HepG2 (cell line): ENCODE measurements around the gene NKX2-4.

DNA sequence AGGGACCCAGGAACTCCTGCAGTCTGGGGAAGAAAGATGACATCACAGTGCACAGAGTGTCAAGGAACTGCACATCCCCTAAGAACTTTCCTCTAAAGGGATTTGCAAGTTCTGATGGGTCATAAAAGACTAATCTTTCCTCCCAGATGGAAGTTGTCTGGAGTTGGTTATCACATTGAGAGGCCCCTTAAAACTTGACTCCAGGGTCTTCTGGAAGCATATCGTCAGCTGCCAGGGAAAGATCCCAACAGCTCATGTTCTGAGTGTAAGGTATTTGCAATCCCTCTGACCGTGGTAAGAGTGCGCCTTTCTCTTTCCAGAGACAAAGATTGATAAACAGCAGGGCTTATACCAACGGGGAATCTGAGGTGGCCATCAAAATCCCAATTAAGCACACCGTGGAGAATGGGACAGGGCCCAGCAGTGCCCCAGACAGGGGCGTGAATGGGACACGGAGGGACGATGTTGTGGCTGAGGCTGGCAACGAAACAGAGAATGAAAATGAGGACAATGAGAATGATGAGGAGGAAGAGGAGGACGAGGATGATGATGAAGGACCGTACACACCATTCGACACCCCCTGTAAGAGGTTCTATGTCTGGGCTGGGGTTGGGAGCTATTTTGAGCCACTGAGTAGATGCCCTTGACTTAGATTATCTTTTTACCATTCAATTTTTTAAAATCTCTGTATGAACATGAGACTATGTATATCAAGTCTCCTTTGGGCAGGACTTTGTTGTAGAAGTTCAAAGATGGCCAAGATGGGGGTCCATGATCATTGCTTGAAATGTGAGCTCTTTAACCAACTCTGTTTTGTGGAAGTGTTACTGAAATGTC lies 73.1 kb upstream of the RIN2 start:
- RRBS, 2 experiments: no CpG with 5 or more reads among the region's 12 CpGs
CAGE:
- cytosol, long polyA minus RNA: no peak
- cytosol, long polyA plus RNA: no peak
- long polyA plus RNA: no peak
- nucleus, long polyA minus RNA: no peak
- nucleus, long polyA plus RNA: no peak

DNA sequence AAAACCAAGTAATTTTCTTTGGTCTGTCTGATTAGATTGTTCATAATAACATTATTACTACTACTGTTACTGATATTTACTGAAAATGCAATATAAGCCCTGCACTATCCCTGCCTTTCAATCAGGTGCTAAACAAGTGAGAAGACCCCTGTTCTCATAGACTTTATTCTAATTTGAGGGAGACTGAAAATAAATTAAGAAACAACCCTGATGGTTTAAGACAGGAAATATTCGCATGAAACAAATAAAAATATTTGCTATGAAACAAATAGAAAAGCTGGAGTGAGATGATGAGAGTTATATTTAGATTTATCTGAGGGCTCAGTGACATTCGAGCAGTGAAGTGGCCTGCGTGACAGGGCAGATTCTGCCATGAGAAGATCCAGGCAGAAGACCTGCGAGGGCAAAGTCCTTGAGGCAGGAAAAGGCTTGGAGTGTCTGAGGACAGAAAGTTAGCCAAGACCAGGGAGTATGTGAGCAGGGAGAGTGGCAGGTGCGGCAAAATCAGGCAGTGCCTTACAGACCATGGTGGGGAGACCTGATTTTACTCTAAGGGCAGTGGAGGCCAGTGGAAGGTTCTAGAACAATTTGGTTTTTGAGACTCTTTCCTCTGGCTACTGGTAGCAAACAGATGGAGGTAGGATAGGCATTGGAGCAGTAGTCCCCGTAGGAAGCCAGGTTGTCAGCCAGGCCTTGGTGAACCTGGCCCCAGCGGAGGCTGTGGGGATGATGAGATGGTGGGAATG lies 67.0 kb upstream of the RIN2 start:
- RRBS, 2 experiments: no CpG with 5 or more reads among the region's 7 CpGs
CAGE:
- cytosol, long polyA minus RNA: no peak
- cytosol, long polyA plus RNA: no peak
- long polyA plus RNA: no peak
- nucleus, long polyA minus RNA: no peak
- nucleus, long polyA plus RNA: no peak

DNA sequence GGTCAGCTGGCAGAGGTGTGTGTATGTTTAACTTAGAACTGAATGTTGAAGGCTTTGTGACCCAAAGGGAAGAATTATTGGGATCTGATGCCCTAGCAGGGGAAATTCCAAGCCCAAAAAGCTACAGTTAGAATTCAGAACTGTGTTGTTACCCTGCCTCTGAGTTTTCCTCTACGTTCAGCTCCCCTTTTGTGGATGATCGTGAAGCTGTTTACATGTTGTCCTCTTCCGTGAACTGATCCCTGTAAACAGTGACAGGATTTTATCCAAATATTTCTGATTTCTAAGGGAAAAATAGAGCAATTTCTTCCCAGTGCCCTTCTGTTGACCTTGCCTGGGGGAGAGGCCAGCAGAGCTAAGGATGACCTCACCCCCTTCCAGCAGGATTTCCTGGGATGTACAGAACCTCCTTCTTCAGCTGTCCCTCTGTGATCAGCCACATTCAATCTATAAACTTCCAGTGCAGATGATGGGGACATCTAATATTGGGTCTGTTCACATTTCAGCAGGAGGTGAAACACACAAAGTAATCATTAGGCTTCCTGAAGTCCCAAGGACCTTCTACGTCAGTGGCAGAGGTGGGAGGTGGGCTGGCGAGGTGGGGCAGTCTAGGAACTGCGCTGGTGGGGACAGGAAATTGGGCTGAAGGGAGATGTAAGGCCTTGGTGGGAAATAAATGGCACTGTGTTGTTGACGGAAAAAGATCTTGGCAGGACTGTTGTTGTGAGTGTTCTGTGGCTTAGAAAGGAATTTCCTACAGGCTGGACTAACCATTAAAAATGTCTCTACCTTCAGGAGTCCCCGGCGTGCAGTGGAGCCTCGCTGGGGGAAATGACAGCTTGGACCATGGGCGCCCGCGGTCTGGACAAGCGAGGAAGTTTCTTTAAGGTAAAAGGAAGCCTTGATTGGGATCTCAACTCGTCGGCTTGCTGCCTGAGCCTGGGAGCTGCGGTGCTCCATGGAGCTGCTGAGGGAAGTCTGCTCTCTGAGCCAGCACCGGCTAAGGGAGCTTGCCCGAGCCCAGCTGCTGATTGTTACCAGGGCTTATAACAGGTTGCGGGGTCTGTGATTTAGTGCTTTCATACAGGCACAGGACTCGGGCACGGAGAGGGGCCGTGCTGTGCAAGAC lies 128.0 kb upstream of the NAA20 start:
- RRBS, 2 experiments: no CpG with 5 or more reads among the region's 23 CpGs
CAGE:
- cytosol, long polyA minus RNA: no peak
- cytosol, long polyA plus RNA: no peak
- long polyA plus RNA: no peak
- nucleus, long polyA minus RNA: no peak
- nucleus, long polyA plus RNA: no peak

DNA sequence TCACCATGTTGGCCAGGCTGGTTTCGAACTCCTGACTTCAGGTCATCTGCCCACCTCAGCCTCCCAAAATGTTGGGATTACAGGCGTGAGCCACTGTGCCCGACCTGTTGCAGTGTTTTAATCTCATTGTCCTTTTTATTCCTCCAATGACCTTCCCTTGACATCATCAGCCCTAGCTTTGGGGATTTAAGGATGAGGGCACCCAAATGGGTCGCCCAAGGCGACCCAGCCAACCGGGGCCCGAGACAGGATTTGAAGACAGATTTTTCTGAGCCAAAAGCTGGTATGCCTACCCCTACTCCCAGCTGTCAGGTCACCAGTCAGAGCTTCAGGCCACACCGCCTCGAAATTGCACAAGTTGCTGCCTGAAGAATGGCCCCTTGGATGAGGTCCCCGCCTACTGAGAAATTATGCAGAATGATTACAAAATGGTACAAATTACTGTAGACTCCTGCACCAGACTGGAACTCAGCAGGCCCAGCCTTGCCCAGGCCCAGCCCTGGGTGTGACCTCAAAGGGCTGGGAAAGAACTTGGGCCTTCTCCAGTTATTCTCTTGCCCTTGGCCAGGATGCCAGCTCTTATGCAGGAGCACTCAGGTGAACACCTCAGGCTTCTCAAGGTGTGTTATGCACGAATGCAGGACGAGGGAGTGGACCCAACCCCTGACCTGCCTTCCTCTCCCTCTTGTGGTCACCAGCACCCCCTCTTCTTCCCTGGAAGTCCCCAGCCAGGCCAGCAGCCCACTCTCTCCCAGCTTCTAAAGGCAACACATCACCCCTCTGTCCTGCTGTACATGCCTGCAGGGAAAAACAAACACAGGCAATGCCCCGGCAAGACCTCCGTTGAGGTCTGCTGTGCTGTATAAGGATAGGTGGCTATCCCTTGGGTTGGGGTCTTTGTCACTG lies 88.8 kb upstream of the NAA20 start:
- RRBS, 2 experiments: no CpG with 5 or more reads among the region's 14 CpGs
CAGE:
- cytosol, long polyA minus RNA: no peak
- cytosol, long polyA plus RNA: no peak
- long polyA plus RNA: no peak
- nucleus, long polyA minus RNA: no peak
- nucleus, long polyA plus RNA: no peak

- RRBS, 2 experiments: 19 to 20% methylated on average over 14 of the region's 89 CpGs
CAGE:
- cytosol, long polyA minus RNA: no peak
- cytosol, long polyA plus RNA: no peak
- long polyA plus RNA: no peak
- nucleus, long polyA minus RNA: no peak
- nucleus, long polyA plus RNA: no peak
Measured at GRCh38 chr20:20363764-20364779, 3.8 kb upstream of the INSM1 start.

GRCh38 chr20:20366478-20367153 lies 1.3 kb upstream of the INSM1 start:
- RRBS, 2 experiments: 24 to 29% methylated on average over 11 of the region's 46 CpGs
CAGE:
- cytosol, long polyA minus RNA: no peak
- cytosol, long polyA plus RNA: no peak
- long polyA plus RNA: no peak
- nucleus, long polyA minus RNA: no peak
- nucleus, long polyA plus RNA: no peak

DNA sequence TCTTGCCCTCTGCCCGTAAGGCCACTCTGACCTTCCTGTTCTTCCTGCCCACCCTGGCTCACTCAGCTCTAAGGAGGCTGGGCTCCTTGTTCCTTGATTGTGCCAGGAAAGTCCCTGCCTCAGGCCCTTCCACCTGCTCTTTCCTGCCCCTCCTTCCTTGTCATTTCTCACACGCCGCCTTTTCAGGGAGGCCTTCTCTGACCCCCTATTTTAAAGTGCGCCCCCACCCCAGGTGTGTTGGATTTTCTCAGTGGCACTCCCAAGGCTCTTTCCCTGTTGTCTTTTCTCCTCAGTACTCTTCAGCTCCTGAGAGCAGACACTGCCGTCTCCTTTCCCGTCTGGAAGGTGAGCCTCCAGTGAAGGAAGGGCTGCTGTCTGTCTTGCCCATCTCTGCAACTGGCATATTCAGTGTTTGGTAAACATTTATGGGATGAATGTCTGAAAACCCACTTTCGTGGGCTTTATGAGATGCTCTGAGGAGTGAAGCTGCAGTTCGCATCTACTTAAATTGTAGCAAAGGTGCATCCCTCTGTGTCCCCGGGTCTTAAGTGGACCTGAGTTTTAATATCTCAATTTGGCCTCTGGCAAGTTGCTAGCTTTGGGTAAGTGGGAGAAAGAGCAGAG lies 35.1 kb downstream of the INSM1 start:
- RRBS, 2 experiments: no CpG with 5 or more reads among the region's 9 CpGs
CAGE:
- cytosol, long polyA minus RNA: no peak
- cytosol, long polyA plus RNA: no peak
- long polyA plus RNA: no peak
- nucleus, long polyA minus RNA: no peak
- nucleus, long polyA plus RNA: no peak

- RRBS, 2 experiments: no CpG with 5 or more reads among the region's 9 CpGs
CAGE:
- cytosol, long polyA minus RNA: no peak
- cytosol, long polyA plus RNA: no peak
- long polyA plus RNA: no peak
- nucleus, long polyA minus RNA: no peak
- nucleus, long polyA plus RNA: no peak
Measured at GRCh38 chr20:20466173-20467515, 98.7 kb downstream of the INSM1 start.

DNA sequence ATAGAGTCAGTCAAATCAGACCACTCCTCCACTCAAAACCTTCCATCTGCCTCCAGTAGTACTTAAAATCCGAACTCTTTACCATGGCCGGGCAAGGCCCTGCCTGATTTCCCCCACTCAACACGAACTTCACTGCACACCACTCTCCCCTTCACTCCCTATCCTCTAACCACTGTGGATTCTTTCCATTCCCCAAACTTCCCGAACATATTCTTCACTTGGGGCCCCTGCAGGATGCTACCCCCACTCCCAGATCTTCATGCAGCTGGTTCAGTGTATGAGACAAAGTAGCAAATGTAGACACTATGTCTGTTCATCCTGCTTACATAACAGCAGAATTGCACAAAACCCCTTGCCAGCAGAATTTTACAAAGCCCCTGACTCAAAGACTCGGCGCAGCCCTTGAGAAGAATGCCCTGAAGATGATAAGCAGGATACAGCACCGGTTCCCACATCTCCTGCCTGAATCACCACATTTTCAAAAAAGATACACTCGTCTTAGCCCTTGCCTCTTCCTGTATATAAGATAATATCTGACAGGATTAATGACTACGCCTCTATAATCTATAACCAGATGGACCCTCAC lies 29.0 kb downstream of the RALGAPA2 start:
- RRBS, 2 experiments: no CpG with 5 or more reads among the region's 9 CpGs
CAGE:
- cytosol, long polyA minus RNA: no peak
- cytosol, long polyA plus RNA: no peak
- long polyA plus RNA: no peak
- nucleus, long polyA minus RNA: no peak
- nucleus, long polyA plus RNA: no peak

- RRBS, 2 experiments: no CpG with 5 or more reads among the region's 18 CpGs
CAGE:
- cytosol, long polyA minus RNA: no peak
- cytosol, long polyA plus RNA: no peak
- long polyA plus RNA: no peak
- nucleus, long polyA minus RNA: no peak
- nucleus, long polyA plus RNA: no peak
Measured at GRCh38 chr20:20743272-20744193, 31.1 kb upstream of the RALGAPA2 start.

- RRBS, 2 experiments: no CpG with 5 or more reads among the region's 8 CpGs
CAGE:
- cytosol, long polyA minus RNA: no peak
- cytosol, long polyA plus RNA: no peak
- long polyA plus RNA: no peak
- nucleus, long polyA minus RNA: no peak
- nucleus, long polyA plus RNA: no peak
Measured at GRCh38 chr20:21304180-21304583, 1.1 kb downstream of the XRN2 start.

DNA sequence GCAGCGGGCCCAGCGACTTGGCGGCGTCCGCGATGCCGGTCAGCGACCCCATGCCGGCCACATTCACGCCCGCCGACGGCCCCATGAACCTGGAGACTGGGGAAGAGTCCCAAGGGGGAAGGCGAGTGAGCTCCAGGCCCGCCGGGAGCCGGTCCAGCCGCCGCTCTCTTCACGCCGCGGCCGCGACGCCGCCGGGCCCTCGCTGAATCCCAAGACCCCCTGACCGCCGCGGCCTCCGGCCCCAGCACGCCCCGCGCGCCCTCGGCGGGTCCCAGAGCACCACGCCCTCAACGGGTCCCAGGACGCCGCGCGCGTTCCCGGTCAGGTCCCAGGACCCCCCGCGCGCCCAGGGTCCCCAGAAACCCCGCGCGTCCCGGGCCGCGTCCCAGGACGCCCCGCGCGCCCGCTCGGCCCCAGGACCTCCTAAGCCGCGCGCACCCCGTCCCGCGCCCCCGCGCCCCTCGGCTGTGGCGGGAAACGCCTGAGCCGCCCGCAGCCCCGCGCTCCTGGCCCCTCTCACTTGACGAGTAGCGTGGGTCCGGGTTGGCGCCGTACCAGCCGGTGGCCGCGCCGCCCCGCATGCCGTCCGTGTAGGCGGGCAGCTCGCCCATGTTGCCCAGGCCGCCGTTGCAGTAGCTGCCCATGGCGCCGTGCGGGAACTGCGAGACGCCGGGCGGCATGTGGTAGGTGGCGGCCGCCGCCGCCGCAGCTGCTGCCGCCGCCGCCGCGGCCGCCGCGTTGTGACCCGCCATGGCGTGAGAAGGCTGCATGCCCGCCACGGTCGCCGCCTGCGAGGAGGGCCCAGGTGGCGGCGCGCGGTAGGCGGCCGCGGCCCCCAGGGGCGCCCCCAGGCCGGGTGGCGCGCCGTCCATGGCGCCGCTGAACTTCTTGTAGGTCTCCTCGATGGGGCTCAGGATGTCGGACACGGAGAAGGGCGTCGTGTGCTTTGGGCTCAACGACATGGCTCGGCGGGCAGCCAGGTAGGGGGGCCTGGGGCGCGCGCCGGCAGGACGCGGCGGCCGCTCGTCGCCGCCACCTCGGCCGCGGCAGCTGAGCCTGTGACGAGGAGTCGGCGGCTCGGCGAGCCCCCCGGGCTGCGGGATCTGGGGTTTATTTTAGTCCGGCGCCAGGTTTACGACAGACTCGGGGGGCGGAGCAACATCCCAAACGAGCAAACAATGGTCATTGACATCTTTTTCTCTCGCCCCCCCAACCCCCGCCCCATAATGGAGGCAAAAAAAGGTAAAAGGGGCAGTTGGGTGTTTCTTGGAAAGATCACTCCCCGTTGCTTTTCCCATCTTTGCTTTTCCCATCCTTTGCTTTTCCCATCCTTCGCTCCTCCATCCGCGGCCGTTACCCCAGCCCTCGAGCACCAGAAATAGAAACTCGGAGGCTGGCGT lies at the start of gene NKX2-4:
Gene NKX2-4, minus strand, starts transcription at position 1,089 of the 1,400 bp plus-strand sequence.
- RRBS, 2 experiments: 93 to 94% methylated on average over 53 to 69 of the region's 178 CpGs
CAGE:
- cytosol, long polyA minus RNA: no peak
- cytosol, long polyA plus RNA: no peak
- long polyA plus RNA: no peak
- nucleus, long polyA minus RNA: no peak
- nucleus, long polyA plus RNA: no peak

- RRBS, 2 experiments: no CpG with 5 or more reads among the region's 4 CpGs
CAGE:
- cytosol, long polyA minus RNA: no peak
- cytosol, long polyA plus RNA: no peak
- long polyA plus RNA: no peak
- nucleus, long polyA minus RNA: no peak
- nucleus, long polyA plus RNA: no peak
Measured at GRCh38 chr20:22336291-22336675, 248.1 kb downstream of the FOXA2 start.

DNA sequence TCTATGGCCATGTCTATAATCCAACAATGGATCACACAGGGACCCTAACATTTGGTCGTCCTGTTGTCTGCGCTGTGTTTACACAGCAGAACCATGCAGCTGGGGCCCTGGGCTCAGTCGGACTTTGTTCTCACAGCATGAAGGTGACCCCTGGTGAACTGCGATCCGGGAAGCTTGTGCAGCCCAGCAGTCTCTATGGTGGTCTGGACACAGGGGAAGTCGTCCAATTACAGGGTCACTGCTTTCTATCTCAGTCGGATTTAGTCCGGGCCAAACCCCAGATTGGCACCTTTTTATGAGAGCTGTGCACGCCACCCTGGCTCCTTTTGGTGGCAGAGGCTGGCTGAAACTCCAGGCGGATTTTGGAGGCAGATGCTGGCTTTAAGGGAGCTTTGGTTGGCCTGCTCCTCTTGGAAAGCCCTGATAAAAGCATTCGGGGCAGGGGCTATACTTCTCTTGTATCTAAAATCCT lies 153.5 kb downstream of the FOXA2 start:
- RRBS, 2 experiments: 1 to 6% methylated on average over 3 of the region's 11 CpGs
CAGE:
- cytosol, long polyA minus RNA: no peak
- cytosol, long polyA plus RNA: no peak
- long polyA plus RNA: no peak
- nucleus, long polyA minus RNA: no peak
- nucleus, long polyA plus RNA: no peak

DNA sequence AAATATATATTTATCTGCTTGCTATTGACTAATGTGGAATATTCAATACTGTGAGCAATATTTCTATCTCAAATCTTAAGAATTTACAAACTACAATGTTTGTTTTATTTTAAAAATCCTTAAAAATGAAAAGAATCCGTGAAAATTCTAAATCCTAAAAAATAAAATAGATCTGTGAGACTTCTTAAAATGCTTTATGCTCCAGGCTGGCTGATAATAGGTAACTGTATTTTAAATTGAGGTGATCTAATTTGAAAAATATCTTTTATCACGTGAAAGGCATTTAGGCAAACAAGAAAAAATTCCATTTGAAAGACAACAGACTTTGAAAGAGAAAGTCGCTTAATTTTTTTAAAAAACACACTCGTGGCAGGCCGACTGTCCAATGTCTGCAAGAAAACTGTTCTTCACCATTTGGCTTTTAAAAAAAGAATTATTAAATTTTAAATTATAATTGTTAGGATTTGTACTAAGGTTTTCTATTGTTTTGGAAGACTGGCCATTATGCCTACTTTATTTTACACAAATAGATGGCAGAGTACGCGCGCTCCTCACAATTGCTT lies 14.0 kb downstream of the FOXA2 start:
- RRBS, 2 experiments: no CpG with 5 or more reads among the region's 8 CpGs
CAGE:
- cytosol, long polyA minus RNA: no peak
- cytosol, long polyA plus RNA: no peak
- long polyA plus RNA: no peak
- nucleus, long polyA minus RNA: no peak
- nucleus, long polyA plus RNA: no peak

DNA sequence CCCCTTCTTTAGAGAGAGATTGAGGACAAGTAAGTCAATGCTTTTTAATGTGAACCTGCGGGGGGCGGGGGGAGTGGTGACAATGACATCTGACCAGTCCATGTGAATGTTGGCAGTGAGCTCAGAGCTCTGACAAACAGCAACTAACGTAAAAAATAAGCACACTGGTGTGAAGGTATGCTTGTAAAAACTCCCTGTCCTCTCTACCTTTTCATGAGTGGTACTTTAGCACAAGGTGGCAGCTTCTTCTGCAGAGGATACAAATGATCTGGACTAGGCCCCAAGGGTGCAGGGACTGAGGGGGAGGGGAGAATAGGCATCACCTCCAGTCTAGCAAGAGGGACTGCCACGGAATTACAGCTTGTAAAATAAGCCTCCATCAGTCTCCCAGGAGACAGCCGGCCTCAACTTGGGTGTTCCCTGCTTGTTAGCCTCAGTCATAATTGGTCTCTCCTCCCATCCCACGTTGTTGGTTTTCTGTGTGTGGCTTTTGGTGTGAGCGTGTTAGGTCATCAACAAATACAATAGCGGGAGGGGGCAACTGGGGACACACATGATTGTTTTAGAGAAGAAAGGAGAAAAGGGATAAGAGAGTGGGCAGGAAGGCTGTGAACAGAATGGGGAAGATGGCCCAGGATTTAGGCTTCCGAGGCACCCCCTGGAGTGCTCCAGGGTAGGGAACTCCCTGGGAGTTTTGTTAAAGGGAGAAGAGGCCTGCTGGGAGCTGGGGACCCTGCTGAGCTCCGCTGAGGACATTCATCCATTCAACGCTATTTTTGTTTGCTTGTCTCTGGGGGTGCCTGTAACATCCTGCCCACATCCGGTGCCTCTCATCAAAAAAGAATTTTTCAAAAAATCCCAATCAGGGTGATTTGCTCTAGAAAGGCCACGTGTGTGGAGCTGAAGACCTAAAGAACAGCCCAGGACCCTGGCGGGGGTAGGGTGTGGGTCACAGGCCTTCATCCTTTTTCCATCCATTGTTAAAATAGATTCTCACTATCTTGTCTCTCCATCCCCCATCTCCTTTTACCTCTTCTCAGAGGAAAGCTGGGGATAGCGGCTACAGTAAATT lies 9.2 kb downstream of the FOXA2 start:
- RRBS, 2 experiments: no CpG with 5 or more reads among the region's 15 CpGs
CAGE:
- cytosol, long polyA minus RNA: no peak
- cytosol, long polyA plus RNA: no peak
- long polyA plus RNA: no peak
- nucleus, long polyA minus RNA: no peak
- nucleus, long polyA plus RNA: no peak

DNA sequence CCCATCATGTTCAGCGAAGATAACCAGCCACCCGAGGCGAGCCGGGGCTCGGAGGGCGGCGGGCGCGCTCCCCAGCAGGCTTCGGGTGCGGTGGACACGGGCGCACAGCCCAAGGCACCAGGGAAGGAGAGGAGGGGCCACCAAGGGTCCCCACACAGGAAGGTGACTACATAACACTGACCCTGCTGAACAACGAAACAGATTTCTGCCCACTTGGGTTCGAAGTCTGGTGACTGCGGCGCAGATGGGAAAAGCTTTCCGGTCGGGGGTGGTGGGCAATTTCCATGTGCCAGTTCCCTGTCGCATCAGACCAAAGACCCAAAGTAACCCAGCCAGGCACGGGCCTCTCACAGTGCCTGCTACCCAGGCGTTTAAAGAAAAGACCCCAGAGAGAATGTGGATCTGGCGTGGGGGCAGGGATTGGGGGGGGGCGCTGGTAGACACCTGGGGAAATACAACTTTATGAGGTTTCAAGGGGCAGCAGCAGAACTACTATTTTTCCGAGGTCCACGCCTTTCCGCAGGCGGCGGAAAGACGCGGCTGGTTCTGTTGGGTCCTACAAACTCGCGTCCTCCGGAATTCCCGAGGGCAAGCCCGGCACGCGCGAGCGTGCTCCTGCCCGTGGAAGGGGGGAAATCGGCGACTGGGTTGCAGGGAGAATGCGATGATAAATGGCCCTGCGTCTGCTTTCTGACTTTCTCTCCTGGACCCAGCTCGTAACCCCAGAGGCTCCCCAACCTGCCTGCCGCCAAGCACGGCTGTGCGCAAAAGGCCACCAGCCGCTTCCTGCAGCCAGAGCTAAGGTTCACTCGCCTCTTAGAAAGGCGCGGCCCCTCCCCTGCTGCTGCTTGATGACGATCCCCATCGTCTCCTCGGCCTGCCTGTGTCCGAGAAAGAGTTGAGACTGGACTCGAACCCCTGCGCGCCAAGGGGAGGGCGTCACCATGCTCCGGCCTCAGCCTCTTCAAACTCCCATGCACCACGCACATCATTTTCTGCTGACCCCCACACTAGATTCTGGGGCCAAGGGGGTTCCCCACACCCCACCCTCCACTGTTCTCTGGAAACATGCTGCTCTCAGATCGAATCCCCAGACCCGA lies 6.9 kb downstream of the FOXA2 start:
- RRBS, 2 experiments: no CpG with 5 or more reads among the region's 65 CpGs
CAGE:
- cytosol, long polyA minus RNA: no peak
- cytosol, long polyA plus RNA: no peak
- long polyA plus RNA: no peak
- nucleus, long polyA minus RNA: no peak
- nucleus, long polyA plus RNA: no peak

DNA sequence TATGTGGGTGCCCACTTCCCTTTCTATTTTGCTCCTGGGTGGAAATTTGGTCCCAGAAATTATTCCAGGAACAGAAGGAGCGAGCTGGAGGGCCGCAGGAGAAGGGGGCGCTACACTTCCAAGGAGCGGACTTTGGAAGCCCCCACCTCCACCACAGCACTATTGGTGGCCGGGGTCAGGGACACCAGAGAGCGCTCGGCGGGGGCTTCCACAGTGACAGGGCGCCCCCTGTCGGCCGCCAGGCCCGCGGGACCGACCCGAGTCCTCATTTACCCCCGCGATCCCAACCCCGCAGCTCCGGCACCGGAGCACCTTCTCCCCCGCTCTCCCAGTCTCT lies 2.2 kb upstream of the FOXA2 start:
- RRBS, 2 experiments: no CpG with 5 or more reads among the region's 21 CpGs
CAGE:
- cytosol, long polyA minus RNA: no peak
- cytosol, long polyA plus RNA: no peak
- long polyA plus RNA: no peak
- nucleus, long polyA minus RNA: no peak
- nucleus, long polyA plus RNA: no peak

- RRBS, 2 experiments: 61 to 73% methylated on average over 1 of the region's 18 CpGs
CAGE:
- cytosol, long polyA minus RNA: no peak
- cytosol, long polyA plus RNA: no peak
- long polyA plus RNA: no peak
- nucleus, long polyA minus RNA: no peak
- nucleus, long polyA plus RNA: no peak
Measured at GRCh38 chr20:23132364-23133593, 46.7 kb upstream of the CD93 start.

- RRBS, 2 experiments: 0 to 3% methylated on average over 3 of the region's 18 CpGs
CAGE:
- cytosol, long polyA minus RNA: no peak
- cytosol, long polyA plus RNA: no peak
- long polyA plus RNA: no peak
- nucleus, long polyA minus RNA: no peak
- nucleus, long polyA plus RNA: no peak
Measured at GRCh38 chr20:23164017-23164707, 78.0 kb upstream of the CD93 start.